Smooth muscle cell (in vitro differentiated cells): ENCODE data around the gene ZFC3H1.

DNA sequence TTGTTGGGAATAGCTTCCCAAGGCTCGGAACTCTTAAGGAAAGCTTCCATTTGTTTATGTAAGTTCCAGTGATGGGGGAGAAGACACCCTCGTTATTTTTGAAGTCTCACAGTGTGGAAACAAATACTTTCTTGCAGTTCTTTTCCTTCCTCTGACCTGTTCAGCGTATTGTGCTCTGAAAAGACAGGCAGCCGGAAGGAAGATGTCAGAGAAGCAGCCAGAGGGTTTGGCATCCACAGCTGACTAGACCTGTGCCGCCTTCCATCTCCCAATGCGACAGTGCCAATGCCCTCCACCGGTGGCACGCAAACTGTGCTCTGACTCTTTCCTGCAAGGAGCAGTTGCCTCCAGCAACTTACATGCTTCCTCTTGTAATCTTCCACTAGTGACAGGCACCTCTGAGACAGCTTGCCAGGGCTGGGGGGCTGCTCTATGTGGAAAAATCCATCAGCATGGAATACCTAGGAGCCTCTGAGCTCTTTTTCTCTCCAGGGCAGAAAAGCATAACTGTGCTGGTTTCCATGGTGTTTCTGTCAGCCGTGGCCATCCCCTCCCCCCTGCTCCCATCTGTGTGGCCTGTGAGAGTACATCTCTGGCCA is 110.5 kb downstream of the MYRFL start:
- RAMPAGE, long total RNA, result no peak

DNA sequence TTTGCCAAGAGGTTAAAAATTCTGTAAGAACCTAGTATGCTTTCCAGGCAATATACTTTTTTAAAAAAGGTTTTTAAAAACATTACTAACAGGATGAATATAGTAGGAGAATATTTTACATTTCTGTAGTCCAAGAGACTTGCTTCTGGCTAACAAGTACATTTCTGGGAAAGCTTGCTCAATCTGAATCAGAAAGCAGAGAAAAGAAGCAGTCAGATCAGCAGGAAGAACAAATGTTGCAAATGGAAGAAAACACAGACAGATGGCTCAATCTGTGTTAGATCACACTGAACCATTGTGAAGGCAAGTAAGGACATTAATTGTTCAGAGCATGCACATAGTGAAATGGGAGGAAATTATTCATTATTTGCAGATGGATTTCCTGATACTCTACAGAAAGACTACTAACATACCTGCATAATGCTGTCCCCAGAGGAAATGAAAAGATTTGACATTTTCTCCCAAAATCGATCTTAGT is 65.2 kb upstream of the CNOT2 start:
- RAMPAGE, long total RNA, result no peak

GRCh38 chr12:70244343-70244644 is 1.1 kb downstream of the CNOT2 start:
- RAMPAGE, long total RNA, result no peak

GRCh38 chr12:70756106-70756660 is 119.0 kb upstream of the PTPRB start:
- RAMPAGE, long total RNA, result no peak

- RAMPAGE, long total RNA, result no peak
Measured at GRCh38 chr12:71041616-71042033, 116.2 kb downstream of the TSPAN8 start.

GRCh38 chr12:71152847-71153550 is 4.8 kb downstream of the TSPAN8 start:
- RAMPAGE, long total RNA, result no peak

DNA sequence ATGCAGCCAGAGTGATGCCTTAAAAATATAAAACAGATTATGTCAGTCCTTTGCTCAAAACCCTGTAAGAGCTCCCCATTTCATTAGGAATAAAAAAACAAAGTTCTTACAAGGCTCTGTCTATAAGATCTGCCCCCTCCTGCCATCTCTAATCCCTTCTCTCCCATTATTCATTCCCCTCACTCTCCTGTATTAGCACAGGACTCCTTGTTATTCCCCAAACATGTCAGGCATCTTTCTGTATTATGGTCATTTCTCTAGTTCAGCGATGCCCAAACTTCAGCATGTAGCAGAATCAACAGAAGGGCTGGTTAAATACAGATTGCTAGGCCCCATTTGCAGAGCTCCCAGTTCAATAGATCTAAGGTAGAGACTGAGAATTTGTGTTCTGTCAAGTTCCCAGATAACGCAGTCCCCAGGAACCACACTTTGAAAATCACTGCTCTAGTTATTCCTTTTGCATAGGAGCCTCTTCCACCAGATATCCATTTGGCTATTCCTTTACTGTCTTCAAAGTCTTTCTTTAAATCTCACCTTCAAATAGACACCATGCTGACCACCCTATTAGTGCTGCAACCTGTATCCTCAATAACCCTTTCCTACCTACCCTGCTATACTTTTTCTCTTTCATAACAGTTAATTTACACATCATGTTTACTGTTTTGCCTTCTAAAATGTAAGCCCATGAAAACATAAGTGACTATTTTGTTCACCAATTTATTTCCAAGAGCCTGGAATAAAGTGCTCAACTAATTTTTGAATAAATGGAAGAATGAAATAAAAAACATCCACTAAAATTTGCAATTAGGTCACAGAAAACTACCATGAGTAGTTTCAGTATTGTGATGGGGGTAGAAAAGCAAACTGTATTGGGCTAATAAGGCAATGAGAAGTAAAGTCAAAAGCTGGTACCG is 12.6 kb downstream of the ZFC3H1 start:
- RAMPAGE, long total RNA, result no peak

- RAMPAGE, long total RNA, result no peak
Measured at GRCh38 chr12:71663692-71663916, at the start of gene ZFC3H1. Gene ZFC3H1 (minus strand): TSS chr12:71663848.

- RAMPAGE, long total RNA, result no peak
Measured at GRCh38 chr12:71691465-71692104, 5.7 kb downstream of the TMEM19 start.

GRCh38 chr12:71699260-71699628 is 13.4 kb downstream of the TMEM19 start:
- RAMPAGE, long total RNA, result no peak

- RAMPAGE, long total RNA, result no peak
Measured at GRCh38 chr12:71759172-71759527, 4.5 kb downstream of the RAB21 start.

DNA sequence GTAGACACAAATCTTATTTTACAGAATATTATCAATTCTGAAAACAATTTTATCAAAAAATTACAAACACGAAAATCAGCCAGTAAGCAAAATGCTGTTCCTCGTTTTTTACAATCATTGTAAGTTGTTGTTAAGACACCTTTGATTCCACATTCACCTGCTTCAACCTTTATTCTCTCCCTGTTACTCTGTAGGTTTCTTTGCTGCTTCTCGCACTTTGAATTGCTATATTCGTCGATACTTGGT is 857.3 kb downstream of the TRHDE start:
- RAMPAGE, long total RNA, result no peak

DNA sequence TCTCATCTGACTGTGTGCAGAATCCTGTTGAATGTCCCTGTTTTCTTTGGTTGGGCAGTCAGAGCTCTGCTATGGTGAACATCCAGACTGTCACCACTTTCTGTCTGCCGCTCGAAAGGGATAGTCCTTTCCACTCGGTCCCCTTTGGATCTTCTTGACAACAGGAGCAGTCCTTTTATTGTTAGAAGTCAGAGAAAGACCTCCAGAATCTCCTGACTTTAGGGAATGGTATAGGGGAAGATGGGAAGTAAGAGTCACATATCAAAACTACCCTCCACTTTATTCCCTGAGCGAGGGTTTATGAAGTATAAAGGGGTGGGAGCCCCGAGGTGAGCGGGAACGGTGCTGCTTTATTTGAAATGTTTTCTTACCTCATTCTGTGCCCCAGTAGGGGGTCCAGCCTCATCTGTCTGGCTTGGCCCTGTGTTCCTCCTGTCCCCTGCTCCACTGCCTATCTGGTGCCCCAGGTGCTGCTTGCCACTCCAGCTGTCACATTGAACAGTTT is 1.9 kb downstream of the ATXN7L3B start:
- RAMPAGE, long total RNA, result no peak

DNA sequence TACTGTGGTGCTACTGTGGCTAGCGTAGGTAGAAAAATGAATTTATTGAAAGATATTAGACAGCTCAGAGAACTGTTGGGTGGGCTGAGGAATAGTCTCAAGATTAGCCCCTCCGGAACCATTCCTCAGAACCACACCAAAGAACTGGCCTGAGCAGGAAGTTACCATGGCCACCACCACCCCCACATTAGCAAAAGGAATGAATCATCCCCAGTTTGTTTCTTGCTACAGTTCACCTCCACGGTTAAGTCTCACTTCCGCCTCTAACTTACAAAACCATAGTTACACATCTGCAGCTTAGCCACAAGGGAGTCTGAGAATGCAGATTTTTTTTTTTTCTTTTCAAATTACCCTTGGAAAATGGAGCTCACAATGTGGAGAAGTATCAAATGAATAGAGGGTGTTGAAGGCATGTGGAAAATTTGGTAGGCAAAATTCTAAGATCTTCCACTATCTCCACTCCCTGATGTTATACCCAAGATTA is 129.6 kb upstream of the KRR1 start:
- RAMPAGE, long total RNA, result no peak

GRCh38 chr12:75704725-75705176 is 193.3 kb upstream of the KRR1 start:
- RAMPAGE, long total RNA, result no peak

DNA sequence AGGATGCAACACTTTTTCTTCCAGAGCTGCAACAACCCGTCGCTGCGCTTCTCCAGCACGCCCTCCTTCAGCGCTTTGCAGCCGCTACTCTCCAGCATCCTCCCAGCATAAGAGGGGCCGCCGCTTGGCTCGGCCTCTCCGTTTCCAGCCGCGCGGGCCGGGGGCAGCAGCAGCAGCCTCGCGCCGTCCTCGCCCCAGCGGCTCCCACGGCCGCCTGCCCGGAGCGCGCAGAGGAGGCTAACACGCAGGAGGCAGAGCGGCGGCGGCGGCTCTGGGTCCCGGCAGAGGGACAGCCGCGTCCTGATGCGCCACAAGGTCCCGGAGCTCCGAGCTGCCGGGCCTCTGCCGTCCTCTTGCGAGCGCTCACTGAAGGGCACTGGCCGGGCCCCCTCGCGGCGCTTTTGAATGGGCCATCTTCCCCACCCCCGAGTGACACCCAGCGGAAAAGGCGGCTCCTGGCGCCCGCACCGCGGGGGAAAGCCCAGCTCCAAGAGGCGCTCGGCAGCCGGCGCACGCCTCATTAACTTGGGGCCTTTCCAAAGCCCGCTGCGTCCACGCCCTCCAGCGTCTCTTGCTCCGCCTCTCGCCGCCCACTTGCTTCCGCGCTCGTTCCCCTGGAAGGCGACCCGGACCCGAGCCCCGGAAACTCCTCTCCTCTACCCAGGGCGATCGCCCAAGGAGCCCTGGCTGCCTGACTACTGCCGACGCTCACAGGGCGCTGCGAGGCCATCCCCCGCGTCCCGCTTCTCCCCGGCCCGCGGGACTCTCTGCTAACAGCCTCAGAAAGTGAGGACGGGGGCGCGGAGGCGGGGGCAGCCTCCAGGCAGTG is 53.0 kb downstream of the NAP1L1 start:
- RAMPAGE, long total RNA, result no peak

- RAMPAGE, long total RNA, result no peak
Measured at GRCh38 chr12:76037105-76038216, 47.0 kb downstream of the NAP1L1 start.

- RAMPAGE, long total RNA, result no peak
Measured at GRCh38 chr12:76043309-76044307, 40.9 kb downstream of the NAP1L1 start.

- RAMPAGE, long total RNA, result no peak
Measured at GRCh38 chr12:76048685-76049516, 35.6 kb downstream of the NAP1L1 start.

- RAMPAGE, long total RNA, result no peak
Measured at GRCh38 chr12:76079802-76080484, 4.5 kb downstream of the NAP1L1 start.